Heart (tissue), 3 donors: ENCODE data around the gene TRIM29.

GRCh38 chr11:119975558-119975947 lies 162.4 kb downstream of the TRIM29 start:
- RAMPAGE, long total RNA, 2 experiments = no peak in any of the 2 experiments

DNA sequence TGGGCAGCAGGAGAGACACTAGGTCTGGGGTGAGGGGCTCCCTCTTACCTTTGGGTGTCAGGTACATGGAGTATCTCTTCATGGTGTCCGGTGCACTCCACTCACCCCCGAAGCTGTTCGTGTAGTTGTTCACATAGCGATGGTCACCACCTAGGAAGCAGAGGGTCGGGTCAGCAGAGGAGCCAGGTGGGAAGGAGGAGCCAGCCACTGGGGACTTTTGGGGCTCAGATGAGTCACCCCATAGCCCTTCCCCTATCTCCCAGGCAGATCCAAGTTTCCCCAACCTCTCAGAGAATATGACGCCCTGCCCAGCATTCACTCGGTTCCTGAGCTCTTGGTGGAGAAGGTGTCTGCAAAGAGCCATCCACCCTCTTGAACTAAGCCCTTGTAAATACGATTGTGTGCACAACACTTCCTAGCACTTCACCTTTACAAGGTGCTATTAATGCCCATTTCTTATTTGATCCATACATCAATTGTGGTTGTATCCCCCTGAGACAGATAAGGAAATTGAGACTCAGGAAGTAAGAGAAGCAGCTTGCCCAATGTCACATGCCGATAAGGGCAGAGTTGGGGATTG lies 14.9 kb downstream of the TRIM29 start:
- RAMPAGE, long total RNA, 2 experiments = no peak in any of the 2 experiments

DNA sequence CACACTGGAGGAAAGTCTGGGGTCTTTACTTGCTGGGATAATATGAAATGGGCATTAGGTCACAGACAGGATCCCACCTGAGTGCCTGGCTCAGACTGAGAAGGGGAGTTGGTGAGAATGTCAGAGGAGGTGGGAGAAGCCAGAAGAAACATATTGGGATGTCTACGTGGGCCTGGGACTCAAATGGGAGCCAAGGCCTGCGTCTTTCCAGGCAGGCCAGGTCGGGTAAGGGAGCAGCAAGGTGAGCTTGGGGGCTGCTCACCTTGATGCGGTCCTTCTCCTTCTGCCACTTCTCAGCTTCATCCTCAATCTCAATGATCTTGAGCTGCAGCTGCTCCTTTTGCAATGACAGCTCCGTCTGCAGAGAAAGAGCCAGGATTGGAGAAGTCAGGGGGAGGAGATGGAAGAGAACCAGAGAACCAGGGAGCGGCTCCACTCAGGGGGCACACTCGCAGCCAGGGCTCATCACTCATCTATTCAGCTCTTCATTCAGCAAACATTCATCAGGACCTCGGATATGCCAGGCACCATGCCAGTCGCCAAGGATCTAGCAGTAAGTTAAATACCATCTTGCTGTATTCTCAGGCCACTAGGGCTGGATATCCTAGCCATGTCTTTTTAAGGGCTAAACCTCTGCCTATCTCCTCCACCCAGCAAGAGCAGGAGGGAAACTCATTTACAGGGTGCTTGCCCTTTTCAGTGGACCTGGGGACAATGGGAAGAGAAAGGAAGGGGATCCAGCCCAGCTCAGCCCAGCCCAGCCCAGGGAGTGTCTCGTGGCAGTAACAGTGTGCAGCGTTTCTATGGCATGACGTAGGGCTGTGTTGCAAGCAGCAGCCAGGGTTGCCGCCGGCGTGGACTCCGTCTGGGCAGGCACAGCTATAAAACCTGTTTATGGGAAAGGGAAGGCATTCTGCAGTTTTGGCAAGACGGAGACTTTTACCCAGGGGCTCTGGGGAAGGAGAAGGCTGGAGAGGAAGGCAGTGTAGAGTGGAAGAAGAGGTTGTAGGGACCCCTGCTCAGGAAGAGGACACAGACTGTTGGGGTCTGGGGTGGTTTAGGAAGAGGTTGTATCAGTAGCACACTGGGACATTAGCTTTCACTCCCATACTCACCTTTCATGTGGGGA lies 9.4 kb downstream of the TRIM29 start:
- RAMPAGE, long total RNA, 2 experiments = no peak in any of the 2 experiments

GRCh38 chr11:120135519-120136288 lies 2.2 kb downstream of the TRIM29 start:
- RAMPAGE, long total RNA, 2 experiments = no peak in any of the 2 experiments

DNA sequence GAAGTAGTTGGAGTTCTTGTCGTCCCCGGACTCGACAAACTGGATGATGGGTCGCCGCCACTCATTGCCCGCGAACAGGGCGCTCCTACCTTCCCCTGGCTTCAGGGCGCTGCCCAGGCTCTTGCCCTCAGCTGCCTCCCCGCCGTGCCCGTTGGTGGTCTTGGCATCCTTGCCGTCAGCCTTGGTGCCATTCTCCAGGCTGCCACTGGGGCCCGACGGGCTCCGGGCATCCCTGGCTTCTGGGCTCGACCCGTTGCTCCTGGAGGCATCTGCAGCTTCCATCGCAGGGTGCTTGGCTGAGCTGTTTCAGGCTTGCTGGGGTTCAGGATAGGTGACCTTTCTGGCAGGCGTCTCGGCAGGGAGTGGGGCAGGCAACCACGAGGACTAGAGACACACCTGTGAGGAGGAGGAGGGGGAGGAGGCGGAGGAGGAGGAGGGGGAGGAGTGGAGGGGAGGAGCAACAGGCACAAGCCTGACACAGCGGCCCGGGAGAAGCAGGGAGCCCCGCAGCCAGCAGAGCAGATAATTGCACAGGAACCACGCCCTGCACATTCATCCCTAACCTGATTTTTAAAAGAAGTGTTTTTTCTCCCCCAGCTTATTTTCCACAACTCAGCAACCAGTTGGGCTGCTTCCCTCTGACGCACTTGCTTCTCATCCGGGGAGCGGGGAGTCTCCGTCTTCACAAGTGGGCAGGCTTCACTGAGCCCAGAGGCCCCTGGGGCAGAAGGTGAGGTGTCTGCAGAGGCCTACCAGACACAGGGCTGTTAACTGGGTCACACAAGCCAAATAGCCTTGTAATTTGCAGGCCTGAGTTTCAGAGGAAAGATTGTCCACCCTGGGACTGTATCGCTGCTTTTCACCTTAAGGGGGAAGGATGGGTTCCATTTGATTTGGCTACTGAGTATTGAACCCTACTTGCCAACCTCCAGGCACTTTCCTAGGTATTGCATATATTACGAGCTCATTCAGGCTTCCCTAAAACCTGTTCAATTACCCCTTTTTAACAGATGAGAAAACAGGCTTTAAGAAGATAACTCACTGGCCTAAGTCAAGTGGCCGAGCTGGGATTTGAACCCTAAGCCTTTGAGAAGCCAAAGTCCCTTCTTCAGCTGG lies at the start of gene TRIM29:
TSS of gene TRIM29 (minus strand) at position 364 of the 1,116 bp plus-strand sequence.
- RAMPAGE, long total RNA, 2 experiments = no peak in any of the 2 experiments

DNA sequence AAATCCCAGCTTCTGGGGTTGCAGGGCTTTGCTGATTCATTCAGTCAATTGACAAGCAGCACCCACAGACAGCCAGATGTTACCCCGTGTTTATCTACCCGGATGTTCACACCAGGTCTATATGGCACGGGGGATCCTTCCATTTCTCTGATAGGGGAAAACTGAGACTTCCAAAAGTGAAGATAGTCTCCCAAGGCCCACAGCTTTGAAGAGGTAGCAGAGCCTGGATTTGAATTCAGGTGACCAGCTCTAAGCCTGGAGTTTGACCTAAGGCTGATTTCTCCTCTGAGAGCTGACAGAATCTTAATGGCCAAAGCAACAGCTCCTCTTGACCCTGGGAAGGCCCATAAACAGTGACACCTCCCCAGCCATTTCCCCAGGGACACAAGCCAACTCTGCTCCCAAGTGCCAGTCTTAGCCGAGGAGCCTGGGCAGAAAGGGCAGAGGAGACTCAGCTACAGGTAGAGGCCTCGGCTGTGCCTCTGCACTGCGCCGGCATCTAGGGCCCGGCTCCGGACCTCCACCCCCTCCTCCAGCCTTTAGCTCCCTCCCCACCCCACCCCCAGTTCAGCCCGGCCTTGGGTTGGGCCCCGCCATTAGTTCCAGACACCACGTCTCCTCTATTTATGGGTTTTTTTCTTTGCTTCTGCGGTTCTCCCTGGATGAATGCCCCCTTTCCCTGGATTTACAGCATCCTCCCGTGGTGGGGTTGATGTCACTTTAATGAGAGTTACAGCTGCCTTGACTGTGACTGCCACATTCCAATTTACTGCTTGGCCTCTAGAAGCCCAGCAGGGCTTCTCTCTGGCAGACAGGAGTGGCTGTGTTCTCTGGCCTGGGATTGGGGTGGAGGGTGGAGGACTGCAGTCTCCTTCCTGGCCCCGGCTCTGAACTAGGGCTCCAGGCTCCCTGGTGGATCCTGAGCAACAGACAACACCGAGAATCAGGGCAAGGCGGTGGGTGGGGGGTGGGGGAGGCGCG lies 13.6 kb upstream of the OAF start:
- RAMPAGE, long total RNA, 2 experiments = no peak in any of the 2 experiments

DNA sequence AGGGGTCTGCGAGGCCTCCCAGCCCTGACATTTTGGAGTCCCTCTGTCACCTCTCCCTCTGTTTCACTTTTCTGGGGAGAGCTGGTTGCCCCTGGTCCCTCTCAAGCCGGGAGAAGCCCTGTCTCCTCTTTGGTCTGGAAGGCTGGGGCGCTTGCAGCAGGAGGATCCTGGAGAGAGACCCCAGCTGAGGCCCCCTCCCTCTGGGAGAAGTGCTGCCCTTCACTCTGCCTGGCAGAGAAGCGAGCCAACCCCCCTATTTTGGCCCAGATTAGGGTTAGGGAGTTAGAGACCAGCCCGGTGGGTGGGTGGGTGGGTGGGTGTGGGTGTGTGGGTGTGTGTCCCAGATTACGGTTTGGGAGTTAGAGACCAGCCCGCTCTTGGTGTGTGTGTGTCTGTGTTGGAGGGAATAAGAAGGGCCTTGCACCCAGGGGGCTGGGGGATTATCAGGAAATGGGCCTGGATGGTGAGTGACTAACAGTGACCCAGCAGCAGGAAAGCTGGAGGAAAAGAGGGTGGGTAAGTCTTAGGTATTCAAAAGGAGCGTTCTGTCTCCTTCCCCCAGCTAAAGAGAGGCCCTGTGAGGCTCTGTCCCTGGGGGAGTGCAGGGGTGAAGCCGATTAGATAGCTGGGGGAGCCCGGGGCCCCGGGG lies 1.2 kb downstream of the OAF start:
- RAMPAGE, long total RNA, 2 experiments = no peak in any of the 2 experiments

DNA sequence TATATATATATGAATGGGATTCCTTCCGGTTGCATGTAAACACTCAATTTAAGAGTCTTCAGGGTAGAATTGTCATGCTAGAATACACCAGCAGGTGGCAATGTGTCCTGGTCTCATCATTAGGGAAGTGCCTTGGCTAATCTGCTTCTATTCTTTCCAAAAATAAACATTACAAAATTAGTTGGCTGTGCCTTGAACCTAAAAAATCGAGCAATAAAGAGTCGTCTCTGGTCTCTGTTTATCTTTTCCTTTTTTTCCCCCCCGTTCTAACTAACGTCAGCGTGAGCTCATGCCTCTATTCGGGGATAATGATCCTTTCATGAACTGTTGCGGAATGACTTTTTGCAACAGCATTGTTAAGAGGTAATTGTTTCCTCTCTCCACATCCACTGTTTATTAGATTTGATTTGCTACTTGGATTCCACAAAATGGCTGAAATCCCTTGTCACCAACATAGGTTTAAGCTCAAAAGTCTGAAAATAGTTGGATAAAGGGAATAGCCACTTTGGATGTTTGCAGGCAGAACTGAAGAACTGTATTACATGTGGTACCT lies 1.2 kb upstream of the ARHGEF12 start:
- RAMPAGE, long total RNA, 2 experiments = no peak in any of the 2 experiments

- RAMPAGE, long total RNA, 2 experiments = no peak in any of the 2 experiments
Observed at GRCh38 chr11:120357603-120358533, 21.7 kb downstream of the ARHGEF12 start.

GRCh38 chr11:120372233-120372462 lies 35.9 kb downstream of the ARHGEF12 start:
- RAMPAGE, long total RNA, 2 experiments = no peak in any of the 2 experiments

GRCh38 chr11:120391358-120391702 lies 55.1 kb downstream of the ARHGEF12 start:
- RAMPAGE, long total RNA, 2 experiments = no peak in any of the 2 experiments

GRCh38 chr11:120468791-120469687 lies 42.5 kb upstream of the GRIK4 start:
- RAMPAGE, long total RNA, 2 experiments = no peak in any of the 2 experiments

GRCh38 chr11:120477812-120478641 lies 33.5 kb upstream of the GRIK4 start:
- RAMPAGE, long total RNA, 2 experiments = no peak in any of the 2 experiments

DNA sequence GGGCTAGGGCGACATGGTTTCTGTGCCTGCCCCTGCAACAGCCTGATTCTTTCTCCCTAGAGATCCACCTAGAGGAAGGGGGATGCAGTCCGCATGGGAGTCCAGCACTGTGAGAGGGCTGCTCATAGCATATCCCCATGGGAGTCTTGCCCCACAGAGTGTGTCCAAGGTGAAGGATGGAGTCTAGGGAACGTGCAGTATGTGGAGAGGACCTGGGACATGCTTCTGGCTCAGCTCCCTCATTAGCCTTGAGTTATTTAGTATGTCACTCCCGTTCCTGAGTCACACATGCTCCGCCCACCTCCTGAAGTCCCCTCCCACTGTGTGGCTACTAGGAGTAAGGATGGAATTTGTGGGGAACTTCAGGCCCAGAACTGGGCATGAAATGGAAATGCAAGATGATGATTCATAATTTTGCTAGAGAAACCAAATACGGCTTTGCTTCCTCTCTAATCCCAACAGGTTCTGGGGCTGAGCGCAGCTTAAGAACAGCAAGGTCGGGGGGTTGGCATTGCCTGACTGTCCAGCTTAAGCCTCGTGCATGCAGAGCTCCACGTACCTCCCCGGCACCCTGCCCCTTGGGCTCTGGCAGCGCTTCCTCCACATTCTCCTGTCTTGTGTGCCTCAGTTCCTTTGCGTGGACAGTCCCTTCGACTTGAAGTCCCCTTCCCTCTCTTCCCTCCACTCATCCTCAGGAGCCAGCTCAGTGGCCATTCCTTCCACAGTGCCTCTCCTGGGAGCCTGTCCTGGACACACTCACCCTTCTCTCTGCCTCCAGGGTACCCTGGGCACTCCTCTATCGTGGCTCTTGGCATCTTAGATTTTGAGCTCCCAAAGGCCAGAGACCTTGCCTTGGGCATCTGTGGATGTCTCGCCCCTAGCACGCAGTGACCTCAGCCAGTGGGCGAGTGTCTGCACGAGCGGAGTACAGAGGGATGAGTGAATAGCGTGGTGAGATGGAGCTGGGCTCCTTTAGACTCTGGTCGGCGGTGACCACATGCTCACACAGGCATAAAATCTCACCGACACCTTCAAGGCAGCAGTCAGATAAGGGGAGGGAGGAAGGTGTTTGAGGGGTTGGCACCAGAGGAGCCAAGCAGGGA lies 35.3 kb downstream of the GRIK4 start:
- RAMPAGE, long total RNA, 2 experiments = no peak in any of the 2 experiments

GRCh38 chr11:120563445-120563936 lies 51.9 kb downstream of the GRIK4 start:
- RAMPAGE, long total RNA, 2 experiments = no peak in any of the 2 experiments

DNA sequence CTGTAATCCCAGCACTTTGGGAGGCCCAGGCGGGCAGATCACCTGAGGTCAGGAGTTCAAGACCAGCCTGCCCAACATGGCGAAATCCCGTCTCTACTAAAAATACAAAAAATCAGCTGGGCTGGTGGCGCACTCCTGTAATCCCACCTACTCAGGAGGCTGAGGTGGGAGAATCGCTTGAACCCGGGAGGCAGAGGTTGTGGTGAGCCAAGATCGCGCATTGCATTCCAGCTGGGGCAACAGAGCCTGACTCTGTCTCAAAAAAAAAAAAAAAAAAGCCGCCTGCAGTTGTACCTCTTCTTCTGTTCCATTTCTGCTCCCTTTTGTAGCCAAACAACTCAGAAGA lies 81.3 kb downstream of the GRIK4 start:
- RAMPAGE, long total RNA, 2 experiments = no peak in any of the 2 experiments

- RAMPAGE, long total RNA, 2 experiments = no peak in any of the 2 experiments
Observed at GRCh38 chr11:120715336-120715674, 203.8 kb downstream of the GRIK4 start.

DNA sequence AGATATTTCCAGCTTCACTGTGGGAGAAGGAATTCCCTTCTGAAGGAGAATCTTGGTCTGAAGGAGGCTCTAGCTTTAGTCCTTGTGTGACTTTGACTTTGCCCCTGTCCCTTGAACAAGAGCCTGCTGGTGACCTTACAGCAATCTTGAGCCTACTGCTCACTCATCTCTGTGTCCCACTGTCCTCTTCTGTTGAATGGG lies 10.5 kb downstream of the TECTA start:
- RAMPAGE, long total RNA, 2 experiments = no peak in any of the 2 experiments

DNA sequence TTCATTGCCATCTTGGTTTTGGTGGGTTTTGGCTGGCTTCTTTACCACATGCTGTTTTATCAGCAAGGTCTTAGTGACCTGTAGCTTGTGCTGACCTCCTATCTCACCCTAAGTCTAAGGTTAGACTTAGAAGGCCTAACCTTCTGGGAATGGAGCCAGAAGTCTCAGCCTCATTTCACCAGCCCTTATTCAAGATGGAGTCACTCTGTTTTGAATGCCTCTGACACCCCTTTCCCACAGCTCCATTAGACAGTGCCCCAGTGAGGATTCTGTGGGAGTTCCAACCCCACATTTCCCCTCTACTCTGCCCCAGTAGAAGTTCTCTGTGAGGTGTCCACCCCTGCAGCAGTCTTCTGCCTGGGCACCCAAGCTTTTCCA lies 66.2 kb upstream of the SC5D start:
- RAMPAGE, long total RNA, 2 experiments = no peak in any of the 2 experiments

DNA sequence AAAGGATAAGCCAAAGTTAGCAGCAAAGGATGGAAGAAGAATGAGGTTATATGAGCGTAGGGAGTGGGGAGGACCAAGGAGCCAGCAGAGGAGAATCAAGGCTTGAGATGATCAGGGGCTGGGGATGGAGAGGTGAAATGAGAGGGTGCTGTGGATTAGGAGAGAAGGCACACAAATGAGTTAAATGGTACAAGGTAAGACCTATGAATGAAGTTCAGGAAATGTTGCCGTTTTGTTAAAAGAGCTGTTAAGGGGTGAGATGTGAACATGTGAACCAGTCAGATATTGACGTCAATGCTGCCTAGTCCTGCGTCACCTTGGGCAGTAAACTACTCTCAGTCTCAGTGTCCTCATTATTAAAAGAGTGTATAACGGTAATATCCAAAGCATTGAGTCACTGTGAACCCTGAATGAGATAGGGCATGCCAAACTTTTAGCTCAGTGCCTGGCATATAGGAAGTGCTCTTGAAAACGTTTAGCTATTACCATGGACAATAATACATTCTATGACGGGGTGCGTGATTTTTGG lies 33.0 kb downstream of the SORL1 start:
- RAMPAGE, long total RNA, 2 experiments = no peak in any of the 2 experiments